Upper lobe of left lung (tissue), 5 donors: ENCODE measurements around a stretch of chr20.

DNA sequence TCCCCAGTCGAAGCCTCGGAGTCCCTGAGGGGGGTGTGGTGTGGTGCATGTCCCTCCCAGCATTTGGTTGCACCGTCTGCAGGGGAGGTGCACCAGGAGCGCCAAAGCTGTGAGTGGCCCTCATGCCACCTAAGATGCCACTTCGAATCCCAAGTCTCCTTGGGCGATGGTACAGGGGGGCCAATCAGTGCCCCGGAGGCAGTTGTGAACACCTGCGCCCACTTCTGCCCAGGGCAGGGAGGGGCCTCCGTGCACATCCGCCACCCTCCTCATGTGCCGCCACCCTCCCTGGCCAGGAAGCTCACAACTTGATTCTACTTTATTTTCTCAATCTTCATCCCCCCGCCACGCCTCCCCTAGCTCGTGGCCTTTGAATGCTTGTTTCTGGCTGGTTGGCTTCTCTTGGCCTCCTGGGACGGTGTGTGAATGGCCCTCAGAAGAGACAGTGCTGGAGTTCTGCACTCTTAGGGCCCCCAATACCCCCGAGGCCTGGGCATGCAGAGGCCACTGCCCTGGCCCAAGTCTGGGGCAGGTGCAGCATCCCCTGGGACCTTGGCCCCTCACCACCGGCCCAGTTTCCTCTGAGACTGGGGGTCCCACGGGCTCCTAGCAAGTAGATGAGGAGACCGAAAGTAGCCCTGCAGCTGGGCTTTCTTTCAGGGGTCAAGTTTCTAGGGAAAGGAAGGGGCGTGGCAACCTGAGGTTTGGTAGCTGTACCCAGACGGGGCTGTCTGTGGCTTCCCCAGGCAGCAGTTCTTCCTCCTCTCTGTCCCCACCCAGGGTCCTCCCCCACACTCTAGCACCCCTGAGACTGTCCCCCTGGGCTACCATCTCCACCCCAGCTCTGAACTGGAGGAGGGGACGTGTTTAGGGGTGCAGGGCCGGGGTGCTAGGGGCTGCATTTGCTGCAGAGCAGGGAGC is 1.4 kb downstream of the RGS19 start:
- PRO-cap, 2 experiments, result no peak in any of the 2 experiments
- RAMPAGE, long total RNA, 4 experiments, result no peak in any of the 4 experiments

DNA sequence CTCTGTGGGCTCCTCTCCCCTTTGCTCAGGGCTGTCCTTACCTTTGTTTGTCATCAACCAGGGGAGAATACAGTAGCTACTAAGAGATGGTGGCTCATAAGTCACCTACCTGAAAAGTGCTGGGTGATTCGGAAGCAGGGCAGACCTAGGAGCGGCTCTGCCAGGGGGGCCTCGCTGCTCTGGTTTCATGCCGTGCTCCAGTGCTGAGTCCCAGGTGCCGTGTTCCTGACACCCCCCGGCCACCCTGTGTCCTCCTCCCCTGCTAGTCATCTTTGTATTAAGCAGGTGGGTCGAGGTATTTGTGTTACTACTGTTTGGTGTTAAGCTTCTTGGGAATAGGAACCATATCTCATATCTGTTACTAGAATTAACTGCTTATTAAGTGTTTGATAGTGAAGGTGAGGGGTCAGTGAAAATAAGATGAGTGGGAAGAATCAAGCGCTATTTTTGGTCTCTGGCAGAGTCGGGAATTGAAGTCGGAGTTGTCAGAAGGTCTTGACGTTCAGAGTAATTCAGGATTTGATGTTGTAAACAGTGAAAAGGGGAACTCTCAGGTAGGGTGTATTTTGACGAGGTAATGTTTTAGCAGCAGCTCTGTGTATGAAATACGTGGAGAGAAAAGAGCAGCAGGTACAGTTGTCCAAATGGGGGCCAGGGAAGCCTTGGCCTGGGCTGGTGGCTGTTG is 7.3 kb downstream of the PCMTD2 start:
- PRO-cap, 2 experiments, result no peak in any of the 2 experiments
- RAMPAGE, long total RNA, 4 experiments, result start-site peak on the plus strand in 1 of 4 experiments, centred at position 522 of the sequence, 11 reads per replicate

DNA sequence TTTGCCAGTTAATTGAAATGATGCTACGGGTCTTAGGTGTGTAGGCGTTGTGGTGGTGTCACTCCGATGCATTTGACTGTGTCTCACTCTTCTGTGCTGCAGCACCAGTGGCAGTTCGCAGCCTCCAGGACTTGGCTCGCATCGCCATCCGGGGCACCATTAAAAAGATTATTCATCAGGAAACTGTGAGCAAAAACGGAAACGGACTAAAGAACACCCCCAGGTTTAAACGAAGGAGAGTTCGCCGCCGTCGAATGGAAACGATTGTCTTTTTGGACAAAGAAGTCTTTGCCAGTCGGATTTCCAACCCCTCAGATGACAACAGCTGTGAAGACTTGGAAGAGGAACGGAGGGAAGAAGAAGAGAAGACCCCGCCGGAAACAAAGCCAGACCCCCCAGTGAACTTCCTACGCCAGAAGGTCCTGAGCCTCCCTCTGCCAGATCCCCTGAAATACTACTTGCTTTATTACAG is 17.6 kb downstream of the PCMTD2 start:
- PRO-cap, 2 experiments, result no peak in any of the 2 experiments
- RAMPAGE, long total RNA, 4 experiments, result no peak in any of the 4 experiments